AG08470 (cell line): ENCODE measurements around the genes NDUFA4, VWDE, SOSTDC1 and LRRC72.

GRCh38 chr7:10451057-10451300 lies 489.0 kb downstream of the NDUFA4 start:
- RRBS, result no CpG with 5 or more reads among the region's 3 CpGs

DNA sequence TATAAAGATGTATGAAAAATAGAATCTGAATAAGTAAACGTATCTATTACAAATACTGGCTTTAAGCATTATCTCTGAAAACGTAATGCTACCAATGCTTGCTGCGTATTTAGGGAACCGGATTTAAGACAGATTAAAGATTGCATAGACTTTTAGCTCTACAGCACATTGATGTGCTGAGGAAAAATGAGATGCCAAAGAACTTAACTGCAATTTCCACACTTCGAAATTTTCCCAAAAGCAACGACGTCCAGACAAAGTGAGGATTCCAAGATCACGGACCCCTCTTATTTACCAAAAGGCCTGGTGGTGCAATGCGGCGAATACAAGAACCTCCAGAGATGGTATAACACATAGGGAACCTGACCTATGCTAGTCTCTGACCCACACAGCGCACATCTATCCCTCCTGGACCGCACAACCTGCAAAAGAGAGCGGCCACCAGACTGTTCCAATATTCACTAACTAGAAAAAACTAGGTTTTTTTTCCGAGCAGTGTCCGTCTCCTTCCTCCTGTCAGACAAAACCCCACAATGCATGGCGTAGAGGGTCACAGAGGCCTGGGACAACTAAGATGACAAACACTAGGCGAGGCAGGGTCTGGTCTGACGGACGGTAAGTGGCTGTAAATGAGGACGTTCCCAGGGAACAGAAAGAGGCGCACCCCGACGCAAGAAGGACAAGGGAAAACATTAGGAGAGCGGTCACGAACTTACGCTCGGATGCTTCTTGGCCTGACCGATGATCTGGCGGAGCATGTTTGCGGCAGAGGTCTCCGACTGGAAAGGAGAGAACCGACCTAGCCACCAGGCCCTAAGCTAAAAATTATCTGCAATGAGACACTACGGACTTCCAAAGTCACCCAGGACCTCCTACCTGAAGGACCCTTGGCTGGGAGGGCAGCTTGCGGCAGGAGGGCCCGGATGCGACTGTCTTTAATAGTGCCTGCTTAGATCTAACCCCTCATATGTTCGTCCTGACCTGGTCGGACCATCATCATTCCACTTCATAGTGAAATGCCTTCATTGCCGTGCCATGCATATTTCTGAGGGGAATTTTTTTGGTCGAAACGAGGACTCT lies at the start of gene NDUFA4:
TSS of gene NDUFA4 (minus strand) at position 854 of the 1,080 bp plus-strand sequence.
- RRBS, result no CpG with 5 or more reads among the region's 41 CpGs

- RRBS, result no CpG with 5 or more reads among the region's 5 CpGs
Observed at GRCh38 chr7:11194478-11194998, 220.9 kb downstream of the PHF14 start.

DNA sequence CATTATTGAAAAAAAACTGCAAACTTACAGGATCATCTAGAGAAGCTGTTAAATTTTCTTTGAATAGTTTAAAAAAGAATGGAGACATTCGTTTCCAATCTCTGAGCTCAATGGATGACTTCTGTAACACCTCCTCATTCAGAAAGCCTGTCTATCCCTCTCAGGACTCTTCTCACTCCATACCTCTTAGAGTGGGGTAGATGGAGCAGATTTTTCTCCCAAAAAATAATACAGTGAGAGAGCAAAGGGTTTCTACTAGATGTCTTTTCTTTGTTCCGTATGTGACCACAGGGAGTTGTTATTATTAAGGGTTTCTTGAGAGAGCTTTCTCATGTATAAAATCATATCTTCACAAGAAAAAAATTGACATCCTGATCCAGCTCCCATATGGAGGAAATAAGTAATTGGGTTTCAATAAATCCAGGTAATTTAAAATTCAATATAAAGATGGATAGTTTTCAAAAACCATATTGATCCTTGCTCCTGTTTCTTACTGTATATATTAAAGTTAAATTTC lies 407.4 kb downstream of the PHF14 start:
- RRBS, result no CpG with 5 or more reads among the region's 2 CpGs

DNA sequence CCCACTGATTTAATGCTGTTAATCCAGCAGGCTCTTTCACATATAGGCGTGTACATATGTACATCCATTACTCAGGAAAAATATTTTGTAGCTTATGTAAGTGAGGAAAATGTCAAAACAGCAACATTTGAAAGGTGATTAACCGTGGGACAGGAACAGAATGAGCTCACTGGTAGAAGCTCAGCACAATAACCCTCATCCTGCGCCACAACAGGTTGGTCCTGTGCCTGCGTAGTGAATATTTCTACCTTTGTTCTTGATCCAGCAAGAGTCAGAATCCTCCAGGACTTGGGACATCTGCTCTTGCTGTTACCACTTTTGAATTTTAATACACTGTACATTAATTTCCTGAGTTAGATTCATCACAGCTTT lies 359.4 kb downstream of the THSD7A start:
- RRBS, result no CpG with 5 or more reads among the region's 4 CpGs

- RRBS, result no CpG with 5 or more reads among the region's 15 CpGs
Observed at GRCh38 chr7:12210429-12210859, 650 bp upstream of the TMEM106B start.

DNA sequence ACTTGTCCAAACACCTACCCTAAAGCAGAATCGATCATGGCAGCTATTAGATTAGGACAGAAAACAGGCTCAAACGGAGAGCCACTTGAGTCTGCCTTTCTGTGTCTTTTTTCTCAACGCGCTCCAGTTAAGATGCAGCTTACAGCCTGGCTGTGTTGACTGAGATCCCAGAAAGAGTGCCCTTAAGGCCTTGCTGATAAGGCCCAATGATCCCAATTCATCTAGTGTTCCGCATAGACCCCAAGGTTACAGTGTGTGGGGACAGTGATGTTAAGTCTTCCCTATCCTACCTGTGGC lies 963 bp downstream of the TMEM106B start:
- RRBS, result no CpG with 5 or more reads among the region's 5 CpGs

GRCh38 chr7:12403149-12404156 lies at the start of gene VWDE:
TSS of gene VWDE (minus strand) at chr7:12403865.
- RRBS, result 7% methylated on average over 4 of the region's 56 CpGs

DNA sequence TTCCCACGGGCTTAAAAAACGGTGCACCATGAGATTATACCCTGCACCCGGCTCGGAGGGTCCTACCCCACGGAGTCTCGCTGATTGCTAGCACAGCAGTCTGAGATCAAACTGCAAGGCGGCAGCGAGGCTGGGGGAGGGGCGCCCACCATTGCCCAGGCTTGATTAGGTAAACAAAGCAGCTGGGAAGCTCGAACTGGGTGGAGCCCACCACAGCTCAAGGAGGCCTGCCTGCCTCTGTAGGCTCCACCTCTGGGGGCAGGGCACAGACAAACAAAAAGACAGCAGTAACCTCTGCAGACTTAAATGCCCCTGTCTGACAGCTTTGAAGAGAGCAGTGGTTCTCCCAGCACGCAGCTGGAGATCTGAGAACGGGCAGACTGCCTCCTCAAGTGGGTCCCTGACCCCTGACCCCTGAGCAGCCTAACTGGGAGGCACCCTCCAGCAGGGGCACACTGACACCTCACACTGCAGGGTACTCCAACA lies 6.7 kb upstream of the ENSG00000226690 start:
- RRBS, result no CpG with 5 or more reads among the region's 12 CpGs

DNA sequence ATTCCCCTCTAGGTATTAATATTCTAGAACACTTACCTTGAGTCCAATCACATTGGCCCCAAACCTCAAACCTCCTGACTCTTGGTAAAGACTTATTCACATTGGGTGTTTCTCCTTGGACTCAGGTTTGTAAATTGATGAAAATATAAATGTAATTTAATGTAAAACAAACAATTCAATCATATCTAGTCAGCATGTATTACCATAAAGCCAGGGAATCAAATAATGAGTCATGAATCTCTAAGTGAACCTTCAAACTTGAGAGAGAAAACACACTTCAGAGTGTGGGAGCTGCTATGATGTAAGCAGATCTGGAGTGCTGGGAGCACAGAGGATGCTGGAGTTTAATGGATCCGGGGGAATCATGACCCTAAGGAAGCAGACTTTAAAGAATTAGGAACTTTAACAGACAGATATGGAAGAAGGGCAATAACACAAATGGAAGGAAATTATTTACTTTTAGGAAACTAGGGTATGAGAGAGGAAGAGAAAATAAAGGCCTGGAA lies 5.2 kb upstream of the SCIN start:
- RRBS, result no CpG with 5 or more reads among the region's 1 CpG

DNA sequence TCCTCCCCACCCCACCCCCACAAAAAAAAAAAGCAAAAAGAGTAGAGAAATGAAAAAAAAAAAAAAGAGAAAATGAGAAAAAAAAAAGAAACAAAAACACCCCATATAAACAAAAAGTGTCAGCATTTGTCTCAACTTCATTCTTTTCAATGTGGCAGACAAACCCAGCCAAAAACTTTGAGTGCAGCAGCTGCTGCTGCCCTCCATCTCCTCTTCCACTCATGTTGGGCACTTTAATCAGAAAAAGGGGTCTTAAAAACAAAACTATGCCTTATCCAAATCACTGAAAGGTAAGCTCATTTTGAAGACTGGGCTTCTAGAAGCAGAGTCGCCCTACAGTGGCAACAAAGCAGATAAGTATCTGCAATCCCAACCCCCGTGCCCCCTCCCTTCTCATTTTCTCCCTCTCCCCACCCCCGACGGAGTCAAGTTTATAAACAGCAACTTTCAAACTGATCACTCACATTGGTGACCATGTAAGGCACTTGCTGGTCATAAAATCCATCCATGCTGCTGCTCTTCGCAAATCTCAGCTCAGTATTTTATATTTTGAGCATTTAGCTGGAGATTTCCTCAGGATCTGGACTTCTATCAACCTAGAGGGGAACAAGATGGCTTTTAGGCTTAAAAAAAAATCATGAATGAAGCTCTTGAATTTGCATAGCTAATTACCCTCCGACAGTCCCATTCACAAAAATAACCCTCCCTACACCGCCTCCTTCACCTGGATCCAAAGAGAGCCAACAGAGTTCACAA lies 744 bp downstream of the ETV1 start:
- RRBS, result no CpG with 5 or more reads among the region's 7 CpGs

DNA sequence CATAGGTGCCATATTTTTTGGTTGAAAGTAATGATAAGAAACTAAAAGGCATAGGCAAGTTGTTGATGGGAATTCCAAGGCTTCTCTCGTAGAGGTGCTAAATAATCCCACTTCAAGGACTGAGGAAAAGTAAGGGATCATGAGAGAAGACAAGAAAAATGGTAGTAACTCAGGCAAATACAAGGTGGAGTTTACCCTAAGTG lies 23.9 kb downstream of the AGMO start:
- RRBS, result no CpG with 5 or more reads among the region's 1 CpG

GRCh38 chr7:16066945-16067489 lies 354.3 kb downstream of the CRPPA start:
- RRBS, result no CpG with 5 or more reads among the region's 1 CpG

GRCh38 chr7:16202593-16203064 lies 218.7 kb downstream of the CRPPA start:
- RRBS, result no CpG with 5 or more reads among the region's 1 CpG

DNA sequence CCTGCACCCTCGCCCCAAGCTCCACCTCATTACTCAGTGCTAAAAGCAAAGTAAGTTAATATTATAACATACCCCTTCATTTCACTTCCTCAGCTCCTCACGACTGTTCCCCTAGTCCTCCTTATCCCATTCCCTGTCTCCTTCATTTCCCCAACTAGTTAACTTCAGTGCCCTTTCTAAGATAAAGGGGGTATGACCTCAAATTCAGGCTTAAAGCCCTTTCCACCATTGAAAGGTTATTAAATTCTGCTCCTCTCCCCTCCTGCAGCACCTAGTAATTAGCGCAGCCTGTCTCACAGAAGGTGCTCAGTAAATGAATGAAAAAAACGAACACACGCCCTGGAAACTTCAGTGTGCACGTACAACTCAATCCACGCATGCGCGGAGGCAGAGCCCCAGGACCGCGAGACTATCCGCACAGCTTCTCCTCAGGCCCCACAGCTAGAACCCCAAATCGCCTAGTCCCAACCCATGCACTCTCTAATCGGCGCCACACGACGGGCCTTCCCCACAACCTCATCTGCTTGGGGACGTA lies 956 bp downstream of the CRPPA start:
- RRBS, result no CpG with 5 or more reads among the region's 18 CpGs

DNA sequence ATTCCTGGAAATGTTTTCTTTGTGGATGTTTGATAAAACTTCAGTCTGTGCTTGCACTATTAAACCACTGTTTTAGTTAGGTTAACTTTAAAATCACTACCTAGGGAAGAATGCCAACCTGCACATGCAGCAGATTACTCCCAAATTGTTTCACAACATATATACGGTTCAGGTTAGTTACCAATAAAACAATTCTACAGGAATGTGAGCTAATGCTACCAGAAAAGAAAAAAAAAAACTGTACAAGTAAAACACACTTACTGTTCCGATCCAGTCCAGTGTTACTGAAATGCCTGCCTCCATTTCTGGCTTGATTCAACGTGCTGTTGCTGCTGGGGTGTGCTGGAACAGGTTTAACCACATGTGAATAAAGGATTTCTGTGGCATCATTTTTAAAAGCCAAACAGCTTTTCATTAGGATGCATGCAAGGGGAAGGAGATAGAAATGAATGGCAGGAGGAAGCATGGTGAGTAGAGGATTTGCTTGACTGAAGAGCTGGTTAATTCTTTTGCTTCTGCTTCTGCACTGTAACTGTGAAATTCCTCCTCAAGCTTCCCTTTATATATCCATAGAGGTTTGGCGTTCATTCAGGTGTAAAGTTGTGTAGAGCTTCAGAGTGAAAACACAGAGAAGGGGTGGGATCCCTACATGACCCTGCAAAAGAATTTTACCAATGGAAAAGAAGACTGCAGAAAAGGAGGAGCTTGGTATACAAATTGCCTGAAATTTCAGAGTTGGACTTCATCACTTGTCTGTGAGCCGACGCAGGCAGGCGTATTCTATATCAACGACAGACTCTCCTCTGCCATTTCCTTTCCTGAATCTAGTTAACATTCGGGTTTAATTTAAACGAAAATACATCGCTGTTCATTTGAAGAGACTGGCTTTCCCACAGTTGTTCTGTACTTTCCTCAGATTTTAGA lies at the start of gene SOSTDC1:
TSS of gene SOSTDC1 (minus strand) at position 536 of the 924 bp plus-strand sequence.
- RRBS, result no CpG with 5 or more reads among the region's 11 CpGs

GRCh38 chr7:16526389-16527130 lies at the start of gene LRRC72:
TSS of gene LRRC72 (plus strand) at chr7:16526825.
- RRBS, result 96% methylated on average over 4 of the region's 41 CpGs

GRCh38 chr7:16554725-16555311 lies 28.2 kb downstream of the LRRC72 start:
- RRBS, result no CpG with 5 or more reads among the region's 8 CpGs

GRCh38 chr7:16661867-16662270 lies 15.9 kb downstream of the BZW2 start:
- RRBS, result no CpG with 5 or more reads among the region's 1 CpG

- RRBS, result no CpG with 5 or more reads among the region's 5 CpGs
Observed at GRCh38 chr7:16667287-16667878, 21.4 kb downstream of the BZW2 start.